GM12878 (cell line): ENCODE measurements around a stretch of chr11.

GRCh38 chr11:12167748-12168310, 57.4 kb downstream of the MICAL2 start:
- RAMPAGE, long total RNA = no peak
- RRBS, 2 experiments = no CpG with 5 or more reads among the region's 5 CpGs
CAGE:
- cytosol, long polyA minus RNA = no peak
- cytosol, long polyA plus RNA = no peak
- long polyA plus RNA = no peak
- nucleolus, long total RNA = no peak
- nucleus, long polyA plus RNA = no peak
- nucleus, long total RNA = no peak

DNA sequence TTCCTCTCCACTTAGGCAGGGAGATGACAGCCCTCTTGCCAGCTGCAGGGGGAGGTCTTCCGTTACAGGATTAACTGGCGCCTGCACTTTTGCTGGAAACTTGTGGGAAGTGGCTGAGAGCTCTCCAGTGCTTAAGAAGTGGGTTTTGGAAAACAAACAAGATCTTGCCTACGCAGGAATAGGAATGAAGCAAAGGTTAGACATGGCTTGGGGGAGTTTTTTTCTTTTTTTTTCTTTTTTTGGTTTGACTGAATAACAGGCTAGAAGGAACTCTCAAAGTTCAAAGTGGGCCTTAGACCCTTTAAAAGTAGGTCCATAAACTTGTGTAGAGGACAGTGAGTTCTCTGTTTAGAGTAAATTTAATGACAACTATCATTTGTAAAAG, 75.6 kb downstream of the MICAL2 start:
- RAMPAGE, long total RNA = no peak
- RRBS, 2 experiments = no CpG with 5 or more reads among the region's 3 CpGs
CAGE:
- cytosol, long polyA minus RNA = no peak
- cytosol, long polyA plus RNA = no peak
- long polyA plus RNA = no peak
- nucleolus, long total RNA = no peak
- nucleus, long polyA plus RNA = no peak
- nucleus, long total RNA = no peak

DNA sequence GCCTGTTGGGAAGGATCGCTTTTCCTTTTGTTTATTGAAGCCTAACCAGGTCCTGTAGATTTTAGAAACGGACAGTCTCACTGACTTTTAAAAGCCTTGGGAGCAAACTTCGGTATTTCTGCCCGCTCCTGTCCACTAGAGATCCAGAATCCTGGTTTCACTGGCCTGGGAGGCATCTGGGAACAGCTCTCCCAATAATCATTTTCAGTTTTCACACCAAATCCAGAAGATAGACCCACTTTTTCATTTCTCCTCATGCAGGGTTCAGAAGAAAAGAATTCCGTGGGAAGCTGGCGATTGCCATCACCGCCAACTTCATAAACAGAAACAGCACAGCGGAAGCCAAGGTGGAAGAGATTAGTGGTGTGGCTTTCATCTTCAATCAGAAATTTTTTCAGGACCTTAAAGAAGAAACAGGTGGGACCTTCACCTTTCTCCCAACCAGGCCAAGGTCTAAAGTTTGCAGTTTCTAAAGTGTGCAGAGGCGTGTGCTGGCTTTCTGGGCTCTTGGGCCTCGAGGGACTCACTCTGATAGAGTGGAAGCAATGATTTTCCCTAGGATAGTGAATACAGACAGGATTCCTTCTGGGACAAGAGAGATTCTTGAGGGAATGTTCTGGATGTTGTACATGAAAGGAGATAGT, 102.7 kb downstream of the MICAL2 start:
- RAMPAGE, long total RNA = no peak
- RRBS, 2 experiments = no CpG with 5 or more reads among the region's 10 CpGs
CAGE:
- cytosol, long polyA minus RNA = no peak
- cytosol, long polyA plus RNA = no peak
- long polyA plus RNA = no peak
- nucleolus, long total RNA = no peak
- nucleus, long polyA plus RNA = no peak
- nucleus, long total RNA = no peak

DNA sequence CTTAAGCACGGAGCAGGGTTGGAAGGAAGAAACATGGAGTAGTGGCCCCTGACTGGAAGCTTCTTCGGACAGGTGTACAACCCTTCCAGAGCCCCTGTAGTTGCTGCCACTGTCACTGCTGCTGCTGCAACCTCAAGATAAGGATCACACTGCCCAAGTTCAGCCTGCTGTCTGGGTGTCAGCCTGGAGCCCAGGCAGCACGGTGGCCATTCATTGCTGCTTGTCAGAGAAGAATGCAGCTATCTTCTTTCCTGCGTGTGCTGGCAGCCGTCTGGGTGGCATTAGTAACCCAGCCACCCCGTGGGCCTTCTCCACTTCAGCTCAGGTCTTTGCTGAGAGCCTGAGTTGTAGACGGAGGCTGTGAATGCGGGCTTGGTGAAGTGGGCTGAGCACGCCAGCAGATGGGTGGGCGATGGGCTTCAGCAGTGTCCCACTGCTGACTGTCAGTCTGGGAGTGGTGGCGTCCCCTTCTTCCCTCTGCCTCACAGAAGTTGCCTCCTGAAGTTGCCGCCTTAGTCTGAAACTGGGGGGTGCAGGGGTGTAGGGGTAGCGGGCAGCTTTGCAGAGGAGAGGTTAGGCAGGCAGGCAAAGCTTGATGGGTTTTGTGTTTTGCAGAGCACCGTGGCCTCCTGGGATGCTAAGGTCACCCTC, 106.8 kb downstream of the MICAL2 start:
- RAMPAGE, long total RNA = no peak
- RRBS, 2 experiments = no CpG with 5 or more reads among the region's 14 CpGs
CAGE:
- cytosol, long polyA minus RNA = no peak
- cytosol, long polyA plus RNA = no peak
- long polyA plus RNA = no peak
- nucleolus, long total RNA = no peak
- nucleus, long polyA plus RNA = no peak
- nucleus, long total RNA = no peak

- RAMPAGE, long total RNA = no peak
- RRBS, 2 experiments = no CpG with 5 or more reads among the region's 6 CpGs
CAGE:
- cytosol, long polyA minus RNA = no peak
- cytosol, long polyA plus RNA = no peak
- long polyA plus RNA = no peak
- nucleolus, long total RNA = no peak
- nucleus, long polyA plus RNA = no peak
- nucleus, long total RNA = no peak
These were observed 127.3 kb downstream of the MICAL2 start for GRCh38 chr11:12237618-12238158.

GRCh38 chr11:12248330-12248869, 129.0 kb upstream of the PARVA start:
- RAMPAGE, long total RNA = no peak
- RRBS, 2 experiments = no CpG with 5 or more reads among the region's 6 CpGs
CAGE:
- cytosol, long polyA minus RNA = no peak
- cytosol, long polyA plus RNA = no peak
- long polyA plus RNA = no peak
- nucleolus, long total RNA = no peak
- nucleus, long polyA plus RNA = no peak
- nucleus, long total RNA = no peak

DNA sequence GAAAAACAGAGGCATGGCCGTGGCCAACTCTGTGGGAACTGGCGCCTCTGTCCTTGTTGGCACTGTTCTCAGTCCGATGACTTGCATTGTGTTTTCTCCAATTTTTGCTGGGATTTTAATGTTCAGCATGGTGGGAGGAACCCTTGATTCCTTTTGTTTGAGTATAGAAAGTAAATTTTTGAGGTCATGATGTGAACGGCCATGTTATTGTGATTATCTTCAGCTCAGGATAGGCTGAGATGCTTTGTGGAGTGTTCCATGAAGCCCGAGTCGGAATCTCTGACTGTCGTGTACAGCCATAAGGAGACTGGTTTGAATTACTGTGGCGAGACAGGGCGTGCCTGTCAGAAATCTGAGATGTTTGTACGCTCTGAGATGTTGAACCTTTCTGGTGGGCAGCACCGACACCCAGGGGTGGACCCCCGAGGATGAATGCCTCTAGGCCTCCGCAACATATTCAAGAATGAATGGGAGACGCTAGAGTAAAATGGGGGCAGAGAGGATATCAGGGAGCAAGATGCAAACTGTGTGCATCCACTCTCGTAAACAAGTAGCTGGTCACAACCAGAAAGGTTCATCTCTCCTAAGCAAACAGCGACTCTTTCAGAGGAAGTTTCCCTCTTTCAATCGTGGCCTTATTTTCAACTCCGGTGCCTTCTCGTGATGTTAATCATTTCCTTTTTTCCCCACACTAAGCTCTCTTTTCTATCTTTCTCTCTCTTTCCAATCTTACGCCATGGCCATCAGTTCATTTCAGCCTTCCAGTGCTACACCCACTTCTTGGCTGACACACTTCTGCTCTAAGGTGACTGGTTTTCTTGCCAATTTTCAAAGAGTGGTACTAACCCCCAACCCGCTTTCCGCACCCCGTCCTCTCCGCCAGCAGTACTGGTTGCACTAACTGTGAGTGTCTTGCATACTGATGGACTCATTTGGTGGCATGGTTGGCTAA, 115.4 kb upstream of the PARVA start:
- RAMPAGE, long total RNA = no peak
- RRBS, 2 experiments = no CpG with 5 or more reads among the region's 24 CpGs
CAGE:
- cytosol, long polyA minus RNA = no peak
- cytosol, long polyA plus RNA = no peak
- long polyA plus RNA = no peak
- nucleolus, long total RNA = no peak
- nucleus, long polyA plus RNA = no peak
- nucleus, long total RNA = no peak

- RAMPAGE, long total RNA = no peak
- RRBS, 2 experiments = no CpG with 5 or more reads among the region's 3 CpGs
CAGE:
- cytosol, long polyA minus RNA = no peak
- cytosol, long polyA plus RNA = no peak
- long polyA plus RNA = no peak
- nucleolus, long total RNA = no peak
- nucleus, long polyA plus RNA = no peak
- nucleus, long total RNA = no peak
These were observed 103.4 kb upstream of the PARVA start for GRCh38 chr11:12273968-12274385.

DNA sequence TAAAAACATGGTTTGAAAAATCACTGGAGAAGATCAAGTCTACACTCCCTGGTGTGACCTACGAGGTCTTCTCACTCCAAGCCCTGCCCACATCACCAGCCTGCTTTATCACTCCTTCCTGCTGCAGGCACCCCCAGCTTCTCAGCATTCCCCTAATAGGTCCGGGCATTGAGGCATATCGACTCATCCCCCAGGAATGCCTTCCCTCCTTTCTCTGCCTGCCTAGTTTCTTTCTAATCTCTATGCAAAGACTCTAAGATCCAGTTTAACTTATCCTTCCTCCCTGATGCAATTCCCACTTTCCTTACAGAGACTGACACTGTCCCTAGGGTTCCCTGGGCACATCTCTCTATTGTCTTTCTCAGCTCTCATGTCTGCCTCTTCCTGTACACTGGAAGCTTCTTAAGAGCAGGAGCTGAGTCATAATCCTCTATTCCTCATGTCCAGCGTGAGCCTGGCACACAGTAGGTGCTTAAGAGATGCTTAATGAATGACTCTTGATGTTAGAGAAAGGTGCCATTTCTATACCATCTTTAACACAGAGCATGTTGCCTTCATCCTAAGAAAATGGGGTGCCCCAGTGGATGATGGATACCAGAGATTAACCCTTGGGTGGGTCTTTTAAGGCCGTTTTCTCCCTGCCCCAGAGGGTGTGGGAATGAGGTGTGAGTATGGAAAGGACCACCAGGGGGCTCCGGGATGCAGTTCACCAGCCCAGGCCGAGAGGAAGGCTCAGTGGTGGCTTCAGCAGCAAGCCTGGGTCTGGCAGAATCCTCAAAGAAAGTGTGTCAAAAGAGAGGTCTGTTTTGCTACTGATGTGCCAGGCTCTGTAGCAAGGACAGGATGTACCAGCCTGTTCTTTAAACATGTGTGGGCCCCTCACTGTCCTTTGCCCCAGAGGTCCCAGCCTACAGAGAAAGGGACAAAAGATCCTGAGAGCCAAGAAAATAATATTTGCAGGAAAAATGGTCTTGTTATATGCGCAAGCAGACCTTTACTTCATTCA, 34.7 kb downstream of the PARVA start:
- RAMPAGE, long total RNA = no peak
- RRBS, 2 experiments = no CpG with 5 or more reads among the region's 8 CpGs
CAGE:
- cytosol, long polyA minus RNA = no peak
- cytosol, long polyA plus RNA = no peak
- long polyA plus RNA = no peak
- nucleolus, long total RNA = no peak
- nucleus, long polyA plus RNA = no peak
- nucleus, long total RNA = no peak

GRCh38 chr11:12418219-12418668, 40.9 kb downstream of the PARVA start:
- RAMPAGE, long total RNA = no peak
- RRBS, 2 experiments = no CpG with 5 or more reads among the region's 7 CpGs
CAGE:
- cytosol, long polyA minus RNA = no peak
- cytosol, long polyA plus RNA = no peak
- long polyA plus RNA = no peak
- nucleolus, long total RNA = no peak
- nucleus, long polyA plus RNA = no peak
- nucleus, long total RNA = no peak

- RAMPAGE, long total RNA = no peak
- RRBS, 2 experiments = no CpG with 5 or more reads among the region's 8 CpGs
CAGE:
- cytosol, long polyA minus RNA = no peak
- cytosol, long polyA plus RNA = no peak
- long polyA plus RNA = no peak
- nucleolus, long total RNA = no peak
- nucleus, long polyA plus RNA = no peak
- nucleus, long total RNA = no peak
These were observed 134.6 kb upstream of the TEAD1 start for GRCh38 chr11:12539324-12540239.

DNA sequence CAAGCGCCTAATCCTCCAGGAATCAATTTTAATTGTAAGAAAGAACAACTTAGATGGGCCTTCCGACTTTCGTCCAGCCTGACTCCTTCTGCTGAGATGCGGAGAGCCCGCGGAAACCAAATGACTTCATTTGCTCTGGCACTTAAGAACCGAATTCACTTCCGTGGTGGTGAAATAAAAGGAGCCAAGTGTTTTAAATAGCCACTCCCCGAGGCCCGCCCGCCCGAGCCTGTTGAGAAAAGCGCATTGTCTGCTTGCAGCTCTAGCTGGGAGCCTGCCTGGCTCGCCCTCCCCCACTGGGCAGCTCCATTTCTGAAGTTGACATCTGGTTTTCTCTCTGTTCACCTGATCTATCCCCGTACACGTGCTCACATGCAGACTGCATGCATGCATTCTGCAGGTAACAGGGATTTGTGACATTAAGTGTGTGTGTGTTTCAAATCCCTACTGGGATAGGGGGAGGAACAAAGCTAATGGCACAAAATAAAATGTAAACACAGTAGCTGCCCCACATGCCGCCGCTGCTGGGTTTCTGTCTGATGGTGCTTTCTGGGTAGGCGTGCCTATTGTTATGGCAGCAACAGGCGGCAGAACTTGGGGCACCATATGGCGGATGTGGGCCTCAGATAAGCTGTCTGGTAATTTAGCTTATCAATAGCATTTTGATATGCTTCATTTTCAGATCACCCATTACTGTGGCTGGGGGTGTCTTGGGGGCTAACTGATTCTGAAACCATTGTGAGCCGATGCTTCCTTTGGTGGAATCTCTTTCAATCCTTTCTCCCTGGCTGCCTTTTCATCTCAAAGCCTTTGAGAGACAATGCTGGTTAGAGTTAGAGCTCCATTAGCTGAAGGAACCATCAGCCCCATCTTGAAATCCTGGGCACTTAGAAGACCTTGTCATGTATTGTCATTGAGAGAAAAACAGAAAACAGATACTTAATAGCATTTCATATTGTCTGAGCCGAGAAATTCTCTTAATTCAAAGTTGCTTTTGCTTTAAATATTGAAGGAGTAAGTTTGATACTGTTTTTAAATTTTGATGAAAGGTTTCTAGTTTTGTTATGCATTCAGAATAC, 6.4 kb downstream of the TEAD1 start:
- RAMPAGE, long total RNA = no peak
- RRBS, 2 experiments = no CpG with 5 or more reads among the region's 23 CpGs
CAGE:
- cytosol, long polyA minus RNA = no peak
- cytosol, long polyA plus RNA = no peak
- long polyA plus RNA = no peak
- nucleolus, long total RNA = no peak
- nucleus, long polyA plus RNA = no peak
- nucleus, long total RNA = no peak

- RAMPAGE, long total RNA = no peak
- RRBS, 2 experiments = no CpG with 5 or more reads among the region's 2 CpGs
CAGE:
- cytosol, long polyA minus RNA = no peak
- cytosol, long polyA plus RNA = no peak
- long polyA plus RNA = no peak
- nucleolus, long total RNA = no peak
- nucleus, long polyA plus RNA = no peak
- nucleus, long total RNA = no peak
These were observed 10.7 kb downstream of the TEAD1 start for GRCh38 chr11:12684778-12685383.

- RAMPAGE, long total RNA = no peak
- RRBS, 2 experiments = no CpG with 5 or more reads among the region's 5 CpGs
CAGE:
- cytosol, long polyA minus RNA = no peak
- cytosol, long polyA plus RNA = no peak
- long polyA plus RNA = no peak
- nucleolus, long total RNA = no peak
- nucleus, long polyA plus RNA = no peak
- nucleus, long total RNA = no peak
These were observed 91.3 kb downstream of the TEAD1 start for GRCh38 chr11:12765319-12766087.

DNA sequence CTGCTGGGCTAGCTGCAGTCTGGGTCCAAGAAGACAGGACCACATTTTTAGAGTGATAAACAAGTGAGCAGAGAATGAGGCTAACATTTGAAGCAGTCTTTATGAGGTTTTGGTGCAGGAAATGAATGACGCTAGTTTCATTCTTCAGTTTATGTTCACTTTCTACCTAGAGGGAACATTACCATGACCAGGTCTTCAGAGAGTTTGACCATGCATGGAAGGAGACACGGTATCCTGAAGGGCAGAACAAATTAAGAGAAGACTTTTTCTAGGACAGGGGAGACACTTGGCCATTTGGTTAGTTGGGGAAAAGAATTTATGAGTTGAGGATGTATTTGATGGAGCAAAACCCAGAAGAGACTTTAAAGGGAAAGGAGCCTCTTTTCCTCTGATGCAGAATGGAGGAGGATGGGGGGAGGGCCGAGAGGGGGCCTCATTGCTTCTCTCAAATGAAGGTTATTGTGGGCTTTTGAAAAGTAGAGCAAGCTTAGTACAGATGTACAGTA, 97.9 kb downstream of the TEAD1 start:
- RAMPAGE, long total RNA = no peak
- RRBS, 2 experiments = no CpG with 5 or more reads among the region's 3 CpGs
CAGE:
- cytosol, long polyA minus RNA = no peak
- cytosol, long polyA plus RNA = no peak
- long polyA plus RNA = no peak
- nucleolus, long total RNA = no peak
- nucleus, long polyA plus RNA = no peak
- nucleus, long total RNA = no peak

- RAMPAGE, long total RNA = no peak
- RRBS, 2 experiments = no CpG with 5 or more reads among the region's 8 CpGs
CAGE:
- cytosol, long polyA minus RNA = no peak
- cytosol, long polyA plus RNA = no peak
- long polyA plus RNA = no peak
- nucleolus, long total RNA = no peak
- nucleus, long polyA plus RNA = no peak
- nucleus, long total RNA = no peak
These were observed 107.6 kb downstream of the TEAD1 start for GRCh38 chr11:12781667-12782427.

DNA sequence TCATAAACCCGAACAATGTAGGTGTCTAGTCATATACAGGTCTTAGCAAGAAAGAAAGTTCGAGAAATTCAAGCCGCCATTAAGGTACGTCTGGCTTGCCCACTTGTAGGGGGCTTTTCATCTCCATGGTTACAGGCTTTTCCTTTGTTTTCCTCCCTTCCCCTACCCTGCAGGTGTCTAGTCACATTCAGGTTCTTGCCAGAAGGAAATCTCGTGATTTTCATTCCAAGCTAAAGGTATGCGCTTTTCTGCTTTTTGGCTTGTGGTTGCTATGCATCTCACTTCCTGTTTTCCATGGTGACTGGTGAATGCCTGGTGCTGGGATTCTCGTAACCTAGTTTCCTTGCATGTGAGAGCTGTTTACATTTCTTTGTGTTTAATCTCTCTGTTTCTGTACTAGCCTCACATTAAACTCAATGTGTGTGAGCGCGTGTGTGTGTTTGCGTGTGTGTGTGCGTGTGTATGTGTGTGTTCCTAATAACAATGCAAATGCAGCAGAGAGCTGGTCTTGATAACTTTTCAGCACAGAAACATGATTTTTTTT, 144.4 kb upstream of the RASSF10 start:
- RAMPAGE, long total RNA = no peak
- RRBS, 2 experiments = no CpG with 5 or more reads among the region's 11 CpGs
CAGE:
- cytosol, long polyA minus RNA = no peak
- cytosol, long polyA plus RNA = no peak
- long polyA plus RNA = no peak
- nucleolus, long total RNA = no peak
- nucleus, long polyA plus RNA = no peak
- nucleus, long total RNA = no peak

DNA sequence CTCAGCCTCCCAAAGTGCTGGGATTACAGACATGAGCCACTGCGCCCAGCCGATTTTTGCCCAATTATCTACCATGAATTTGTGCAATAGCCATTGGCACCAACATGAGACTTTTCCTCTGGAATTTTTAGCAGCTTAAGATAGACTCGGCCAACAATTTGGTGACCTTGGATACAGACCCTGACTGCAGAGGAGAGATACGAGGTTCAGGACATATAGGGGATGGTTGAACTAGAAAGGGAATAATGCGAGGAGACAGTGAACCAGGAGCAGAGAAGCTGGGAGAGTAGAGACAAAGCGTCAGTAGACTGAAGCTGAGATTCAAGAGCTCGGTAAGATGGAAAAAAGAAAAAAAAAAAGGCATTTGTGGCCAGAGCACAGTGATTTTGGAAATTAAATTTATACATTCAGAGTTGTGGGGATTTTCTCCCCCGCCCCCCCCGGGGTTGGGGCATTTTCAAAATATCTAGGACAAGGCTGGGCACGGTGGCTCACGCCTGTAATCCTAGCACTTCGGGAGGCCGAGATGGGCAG, 138.9 kb upstream of the RASSF10 start:
- RAMPAGE, long total RNA = no peak
- RRBS, 2 experiments = no CpG with 5 or more reads among the region's 13 CpGs
CAGE:
- cytosol, long polyA minus RNA = no peak
- cytosol, long polyA plus RNA = no peak
- long polyA plus RNA = no peak
- nucleolus, long total RNA = no peak
- nucleus, long polyA plus RNA = no peak
- nucleus, long total RNA = no peak

DNA sequence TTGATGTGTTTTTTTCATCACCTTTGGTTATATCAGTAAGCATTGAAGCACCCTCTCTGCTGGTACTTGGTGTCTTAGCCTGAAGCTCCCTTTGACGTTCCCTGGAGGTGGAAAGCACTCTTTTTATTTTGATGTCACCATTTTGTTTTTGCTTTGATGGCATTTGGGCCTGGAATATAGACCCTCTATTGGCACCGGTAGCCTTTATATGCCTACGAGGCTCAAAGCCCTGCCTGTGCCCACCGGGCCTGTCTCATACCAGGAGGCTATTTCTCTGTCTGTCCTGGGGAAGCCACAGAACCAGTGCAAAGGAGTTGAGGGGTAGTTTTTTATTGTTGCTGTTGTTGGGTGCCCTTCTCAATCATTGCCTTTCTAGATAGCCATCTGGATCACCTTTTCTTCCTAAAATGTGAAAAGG, 130.8 kb upstream of the RASSF10 start:
- RAMPAGE, long total RNA = no peak
- RRBS, 2 experiments = 38 to 56% methylated on average over 2 of the region's 4 CpGs
CAGE:
- cytosol, long polyA minus RNA = no peak
- cytosol, long polyA plus RNA = no peak
- long polyA plus RNA = no peak
- nucleolus, long total RNA = no peak
- nucleus, long polyA plus RNA = no peak
- nucleus, long total RNA = no peak

GRCh38 chr11:12879371-12879978, 129.6 kb upstream of the RASSF10 start:
- RAMPAGE, long total RNA = no peak
- RRBS, 2 experiments = no CpG with 5 or more reads among the region's 11 CpGs
CAGE:
- cytosol, long polyA minus RNA = no peak
- cytosol, long polyA plus RNA = no peak
- long polyA plus RNA = no peak
- nucleolus, long total RNA = no peak
- nucleus, long polyA plus RNA = no peak
- nucleus, long total RNA = no peak